Paraaortic lymph node (tissue), 1 donor: ENCODE measurements around the gene NAA16.

DNA sequence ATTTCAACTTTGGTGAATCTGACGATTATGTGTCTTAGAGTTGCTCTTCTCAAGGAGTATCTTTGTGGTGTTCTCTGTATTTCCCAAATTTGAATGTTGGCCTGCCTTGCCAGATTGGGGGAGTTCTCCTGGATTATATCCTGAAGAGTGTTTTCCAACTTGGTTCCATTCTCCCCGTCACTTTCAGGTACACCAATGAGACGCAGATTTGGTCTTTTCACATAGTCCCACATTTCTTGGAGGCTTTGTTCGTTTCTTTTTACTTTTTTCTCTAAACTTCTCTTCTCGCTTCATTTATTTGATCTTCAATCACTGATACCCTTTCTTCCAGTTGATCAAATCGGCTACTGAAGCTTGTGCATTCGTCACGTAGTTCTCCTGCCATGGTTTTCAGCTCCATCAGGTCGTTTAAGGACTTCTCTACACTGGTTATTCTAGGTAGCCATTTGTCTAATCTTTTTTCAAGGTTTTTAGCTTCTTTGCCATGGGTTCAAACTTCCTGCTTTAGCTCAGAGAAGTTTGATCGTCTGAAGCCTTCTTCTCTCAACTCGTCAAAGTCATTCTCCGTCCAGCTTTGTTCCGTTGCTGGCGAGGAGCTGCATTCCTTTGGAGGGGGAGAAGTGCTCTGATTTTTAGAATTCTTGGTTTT lies 14.5 kb upstream of the WBP4 start:
- PRO-cap: no peak

- PRO-cap: no peak
These were observed 7.1 kb upstream of the WBP4 start for GRCh38 chr13:41054219-41054584.

GRCh38 chr13:41310823-41312191 lies at the start of gene NAA16:
Gene NAA16 (plus strand): TSS chr13:41311267.
- PRO-cap: unidirectional peak, plus-strand start at chr13:41311117; bidirectional peak, plus-strand start at chr13:41311267, minus-strand start at chr13:41311157; bidirectional peak, plus-strand start at chr13:41311884, minus-strand start at chr13:41311795

GRCh38 chr13:41463890-41464186 lies 6.5 kb downstream of the RGCC start:
- PRO-cap: no peak

- PRO-cap: bidirectional peak, plus-strand start at chr13:41465393, minus-strand start at chr13:41465259
These were observed 7.7 kb downstream of the RGCC start for GRCh38 chr13:41464990-41465527.

DNA sequence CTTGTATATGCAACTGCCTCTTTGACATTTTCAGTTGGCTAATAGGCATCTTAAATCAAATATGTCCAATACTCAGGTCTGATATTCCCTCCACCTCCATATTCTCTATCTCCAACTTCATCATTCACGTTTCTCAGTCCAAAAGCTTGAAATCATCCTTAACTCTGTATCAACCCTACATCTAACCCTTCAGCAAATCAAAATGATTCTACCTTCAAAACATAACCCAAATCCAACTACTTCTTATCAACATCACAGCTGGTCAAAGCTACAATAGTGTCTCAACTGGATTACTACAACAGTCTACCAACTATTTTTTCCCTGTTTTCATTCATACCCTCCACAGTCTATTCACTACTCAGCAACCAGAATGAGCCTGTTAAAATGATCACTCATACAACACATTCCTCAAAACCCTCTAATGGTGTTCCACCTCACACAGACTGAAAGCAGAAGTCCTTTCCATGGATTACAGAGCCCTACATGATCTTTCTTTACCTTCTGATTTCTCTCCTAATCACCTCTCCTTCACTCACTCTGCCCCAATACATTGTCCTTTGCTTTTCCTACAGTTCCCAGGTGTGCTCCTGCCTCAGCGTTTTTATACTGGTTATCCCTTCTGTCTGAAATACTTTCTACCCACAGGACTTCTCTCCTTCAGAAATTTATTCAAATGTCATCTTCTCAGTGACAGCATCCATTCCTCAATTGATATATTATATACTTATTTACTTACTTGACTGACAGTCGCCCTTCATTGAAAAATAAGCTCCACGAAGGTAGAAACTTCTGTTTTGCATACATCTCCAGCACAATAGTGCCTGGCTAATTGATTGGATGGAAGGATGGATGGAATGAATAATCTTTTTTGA lies 84.8 kb downstream of the VWA8 start:
- PRO-cap: no peak

DNA sequence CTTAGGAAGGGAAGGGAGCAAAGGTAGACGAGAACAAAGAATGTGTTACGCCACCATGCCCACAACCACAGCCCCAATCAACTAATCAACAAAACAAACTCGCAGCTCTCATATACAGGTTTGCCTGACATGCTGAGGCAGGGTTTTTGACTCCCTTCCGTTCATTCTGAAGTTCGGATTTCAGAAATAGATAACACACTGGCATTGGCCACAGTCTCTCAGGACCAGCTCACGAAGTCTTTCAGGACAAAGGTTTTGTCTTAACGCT lies 13.7 kb upstream of the VWA8 start:
- PRO-cap: no peak

- PRO-cap: no peak
These were observed 36.2 kb upstream of the AKAP11 start for GRCh38 chr13:42235549-42236287.

GRCh38 chr13:42301315-42302200 lies 29.6 kb downstream of the AKAP11 start:
- PRO-cap: no peak

GRCh38 chr13:42308221-42308699 lies 36.3 kb downstream of the AKAP11 start:
- PRO-cap: no peak

- PRO-cap: no peak
These were observed 124.5 kb downstream of the AKAP11 start for GRCh38 chr13:42396252-42396994.

GRCh38 chr13:42450837-42451372 lies 123.0 kb upstream of the TNFSF11 start:
- PRO-cap: no peak

- PRO-cap: no peak
These were observed 966 bp downstream of the TNFSF11 start for GRCh38 chr13:42574889-42575346.

DNA sequence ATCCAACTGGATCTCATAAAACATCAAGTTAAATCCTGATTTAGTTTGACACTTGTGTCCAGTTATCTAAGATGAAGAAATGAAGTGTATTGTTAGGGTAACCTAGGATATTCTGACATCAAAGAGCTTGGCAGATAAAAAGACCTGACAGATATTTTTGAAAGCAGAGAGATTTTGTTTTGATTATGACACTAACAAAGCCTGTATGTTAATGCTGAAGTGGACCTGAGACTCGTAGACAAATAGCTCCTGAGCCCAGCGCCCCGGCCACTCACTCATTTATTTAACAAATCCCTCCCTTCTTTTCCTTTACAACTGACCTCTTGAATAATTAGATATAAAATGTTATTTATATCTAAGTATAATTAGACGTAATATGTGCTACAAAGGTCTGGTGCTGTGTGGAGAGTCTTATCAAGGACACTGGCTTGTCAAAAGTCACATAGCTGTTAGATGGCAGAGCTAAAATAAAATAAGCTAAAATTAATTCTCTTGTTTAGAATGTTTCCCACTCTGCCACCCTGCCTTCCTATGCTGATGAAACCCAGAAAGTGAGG lies 73.1 kb upstream of the FAM216B start:
- PRO-cap: no peak

DNA sequence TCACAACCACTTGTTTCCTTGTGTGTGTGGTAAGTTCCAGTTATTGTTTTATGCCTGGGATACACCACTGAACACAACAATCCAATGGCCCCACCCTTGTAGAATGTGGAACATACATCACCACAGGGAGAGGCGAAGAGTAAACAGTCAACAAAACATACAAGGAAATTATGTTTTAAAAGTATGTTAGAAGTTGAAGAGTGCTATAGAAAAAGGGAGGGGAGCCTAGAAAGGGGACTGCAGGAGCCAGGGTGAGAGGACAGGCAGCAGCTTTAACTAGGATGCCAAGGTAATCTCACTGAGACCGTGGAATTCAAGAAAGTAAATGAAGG lies 100.4 kb downstream of the EPSTI1 start:
- PRO-cap: no peak

GRCh38 chr13:43355766-43356248 lies 332.4 kb downstream of the DNAJC15 start:
- PRO-cap: no peak

DNA sequence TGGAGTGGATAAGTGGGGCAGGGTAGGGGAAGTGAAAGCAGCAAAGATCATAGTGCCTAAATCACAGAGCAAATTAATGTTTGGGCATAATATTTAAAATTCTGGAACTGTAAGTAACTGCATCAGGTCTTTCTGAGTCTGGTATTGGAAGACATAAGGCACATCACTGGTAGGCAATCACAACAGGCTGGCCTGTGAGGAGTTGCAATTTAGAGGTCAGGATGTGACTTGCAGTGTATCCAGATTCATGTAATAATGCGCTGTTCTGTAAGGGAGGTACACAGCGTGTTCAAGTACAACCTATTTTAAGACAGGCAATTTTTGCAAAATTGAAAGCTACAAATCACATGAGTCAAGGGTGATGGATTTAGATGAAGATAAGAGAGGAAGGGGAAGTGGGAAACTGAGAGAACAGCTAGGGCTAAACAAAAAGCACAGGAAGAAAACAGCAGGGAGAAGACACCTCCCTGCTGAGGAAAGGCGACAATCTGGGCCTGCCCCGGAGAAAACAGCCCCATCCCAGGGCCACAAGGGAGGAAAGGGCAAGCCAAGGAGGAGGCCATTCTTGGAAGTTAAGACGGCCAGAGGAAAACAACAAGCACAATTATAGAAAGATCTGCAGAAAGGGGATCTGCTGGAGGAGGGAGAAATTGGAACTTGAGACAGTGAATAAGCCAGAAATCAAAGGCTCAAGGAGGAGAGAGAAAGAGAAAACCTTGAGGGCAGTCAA lies 138.2 kb downstream of the LACC1 start:
- PRO-cap: no peak

DNA sequence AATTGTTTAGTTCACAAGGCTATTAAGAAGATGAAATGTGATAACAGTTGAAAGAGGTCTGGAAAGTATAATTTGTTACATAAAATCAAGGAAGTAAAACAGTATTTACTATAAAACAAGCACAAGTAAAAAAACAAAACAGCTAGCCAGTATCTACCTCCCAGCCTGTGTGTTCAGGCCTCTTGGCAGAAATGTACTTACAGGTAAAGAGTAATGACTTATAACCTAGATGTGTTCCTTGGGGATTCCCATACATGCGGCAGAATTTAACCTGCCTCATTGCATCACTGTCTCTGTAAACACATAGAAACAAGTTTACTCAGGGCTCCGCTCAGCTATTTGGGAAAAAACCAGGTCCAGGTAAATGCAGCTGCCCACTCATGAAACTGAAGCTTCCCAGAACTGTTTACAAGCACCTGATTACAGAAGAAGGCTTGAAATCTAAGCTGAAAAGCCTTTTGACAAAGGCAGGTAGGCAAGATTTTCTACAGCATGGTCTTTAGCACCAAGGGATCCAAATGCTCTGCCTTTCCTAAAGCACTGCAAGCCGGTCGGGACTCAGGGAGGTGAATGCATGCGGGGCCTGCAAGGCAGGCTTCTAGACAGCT lies 50.7 kb upstream of the SERP2 start:
- PRO-cap: no peak

DNA sequence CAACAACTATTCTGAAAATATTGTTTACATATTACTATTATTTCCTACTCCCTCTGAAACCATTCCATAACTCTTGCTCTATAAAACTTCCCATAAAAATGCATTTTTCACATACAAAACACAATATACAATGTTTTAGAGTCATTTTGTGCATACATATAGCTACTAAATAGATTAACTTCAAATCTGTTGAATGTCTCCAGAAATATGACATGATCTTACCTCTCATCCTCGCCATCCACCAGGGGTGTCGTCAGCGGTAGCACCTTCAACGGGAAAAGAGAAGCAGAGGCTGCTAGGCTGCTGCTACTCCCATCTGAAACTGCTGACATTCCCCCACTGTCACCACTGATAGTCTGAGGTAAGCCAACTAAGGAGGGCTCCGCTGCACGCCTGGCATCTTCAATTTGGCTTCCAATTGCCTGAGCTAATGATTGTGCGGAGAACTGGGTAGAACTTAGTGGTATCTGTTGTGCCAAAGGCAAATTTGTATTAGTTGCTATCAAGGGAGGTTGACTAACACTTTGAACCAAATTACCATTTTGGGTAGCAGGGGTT lies 3.1 kb downstream of the TSC22D1 start:
- PRO-cap: no peak

GRCh38 chr13:44577210-44578010 lies 1.3 kb upstream of the TSC22D1 start:
- PRO-cap: bidirectional peak, plus-strand start at chr13:44577497, minus-strand start at chr13:44577292; bidirectional peak, plus-strand start at chr13:44577743, minus-strand start at chr13:44577717; bidirectional peak, plus-strand start at chr13:44577882, minus-strand start at chr13:44577844